NCI-H460 (cell line): ENCODE measurements around the gene DNAJB9.

DNA sequence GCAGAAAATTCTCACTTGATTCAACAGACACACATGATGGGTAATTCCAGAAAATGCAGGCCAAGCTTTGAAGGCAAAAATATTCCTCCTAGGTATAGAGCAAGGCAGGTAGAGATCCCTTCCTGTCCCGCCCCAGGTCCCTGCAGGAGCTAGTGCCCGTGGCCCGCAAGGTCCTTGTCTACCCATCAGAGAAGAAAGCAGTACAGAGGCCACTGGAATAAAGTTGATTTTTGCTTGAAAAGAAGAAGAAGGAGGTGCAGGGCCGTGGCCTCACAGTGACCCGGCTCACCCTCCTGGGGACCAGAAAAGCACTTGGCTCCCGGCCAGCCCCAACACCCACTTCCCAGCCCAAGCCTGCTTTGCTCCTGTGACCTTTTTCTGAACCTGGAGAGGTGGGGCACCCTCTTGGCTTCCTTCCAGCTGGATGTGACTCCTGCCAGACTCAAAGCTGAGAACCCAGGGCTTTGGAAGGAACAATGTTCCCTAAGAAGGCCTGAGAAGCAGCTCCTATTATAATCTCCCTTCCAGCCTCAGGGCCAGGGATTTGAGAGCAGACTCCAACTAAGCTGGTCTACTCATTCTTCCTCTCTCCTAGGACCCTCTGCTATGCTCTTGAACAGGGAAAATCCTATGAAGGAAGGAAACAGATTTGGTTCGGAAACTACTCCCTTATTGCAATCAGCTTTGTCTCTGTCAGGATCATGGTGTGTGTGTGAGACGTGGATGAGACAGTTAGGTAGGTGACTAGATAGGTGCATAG, 6.1 kb upstream of the PIK3CG start:
RAMPAGE:
- cytosol, long total RNA: no peak
- long total RNA: no peak
- nucleus, long total RNA: no peak

RAMPAGE:
- cytosol, long total RNA: no peak
- long total RNA: no peak
- nucleus, long total RNA: no peak
These were observed 16.5 kb downstream of the PIK3CG start for GRCh38 chr7:106881595-106882038.

DNA sequence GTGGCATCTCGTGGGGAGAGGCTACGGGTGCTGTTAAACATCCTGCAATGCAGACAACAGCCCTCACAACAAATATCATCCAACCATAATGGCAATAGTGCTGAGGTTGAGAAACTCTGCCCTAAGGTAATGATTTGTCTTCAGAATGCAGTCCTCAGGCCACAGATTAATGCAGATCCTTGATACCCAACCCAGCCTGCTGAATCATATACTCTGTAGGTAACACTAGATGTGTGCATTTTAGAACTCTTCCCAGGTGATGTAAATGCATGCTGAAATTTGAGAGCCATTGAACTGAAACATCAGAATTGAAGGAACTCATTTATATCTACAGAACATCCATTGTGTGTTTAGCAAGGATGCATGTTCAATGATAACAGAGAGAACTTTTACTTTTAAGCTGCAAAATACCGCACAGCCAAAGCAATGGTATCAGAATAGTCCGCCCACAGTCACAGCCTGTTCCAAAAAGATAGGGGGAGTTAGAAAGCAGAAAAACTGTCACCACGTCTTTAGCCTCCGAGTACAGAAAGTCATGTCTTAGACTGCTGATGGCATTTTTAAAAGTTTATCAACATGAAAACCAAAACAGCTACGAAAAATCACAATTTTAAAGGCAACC, 66.1 kb upstream of the PRKAR2B start:
RAMPAGE:
- cytosol, long total RNA: no peak
- long total RNA: no peak
- nucleus, long total RNA: no peak

GRCh38 chr7:107167984-107168856, 583 bp upstream of the HBP1 start:
RAMPAGE:
- cytosol, long total RNA: no peak
- long total RNA: no peak
- nucleus, long total RNA: no peak

GRCh38 chr7:107169629-107170379, 1.0 kb downstream of the HBP1 start:
RAMPAGE:
- cytosol, long total RNA: no peak
- long total RNA: no peak
- nucleus, long total RNA: no peak

GRCh38 chr7:107506571-107507124, 36.8 kb downstream of the GPR22 start:
RAMPAGE:
- cytosol, long total RNA: no peak
- long total RNA: no peak
- nucleus, long total RNA: no peak

DNA sequence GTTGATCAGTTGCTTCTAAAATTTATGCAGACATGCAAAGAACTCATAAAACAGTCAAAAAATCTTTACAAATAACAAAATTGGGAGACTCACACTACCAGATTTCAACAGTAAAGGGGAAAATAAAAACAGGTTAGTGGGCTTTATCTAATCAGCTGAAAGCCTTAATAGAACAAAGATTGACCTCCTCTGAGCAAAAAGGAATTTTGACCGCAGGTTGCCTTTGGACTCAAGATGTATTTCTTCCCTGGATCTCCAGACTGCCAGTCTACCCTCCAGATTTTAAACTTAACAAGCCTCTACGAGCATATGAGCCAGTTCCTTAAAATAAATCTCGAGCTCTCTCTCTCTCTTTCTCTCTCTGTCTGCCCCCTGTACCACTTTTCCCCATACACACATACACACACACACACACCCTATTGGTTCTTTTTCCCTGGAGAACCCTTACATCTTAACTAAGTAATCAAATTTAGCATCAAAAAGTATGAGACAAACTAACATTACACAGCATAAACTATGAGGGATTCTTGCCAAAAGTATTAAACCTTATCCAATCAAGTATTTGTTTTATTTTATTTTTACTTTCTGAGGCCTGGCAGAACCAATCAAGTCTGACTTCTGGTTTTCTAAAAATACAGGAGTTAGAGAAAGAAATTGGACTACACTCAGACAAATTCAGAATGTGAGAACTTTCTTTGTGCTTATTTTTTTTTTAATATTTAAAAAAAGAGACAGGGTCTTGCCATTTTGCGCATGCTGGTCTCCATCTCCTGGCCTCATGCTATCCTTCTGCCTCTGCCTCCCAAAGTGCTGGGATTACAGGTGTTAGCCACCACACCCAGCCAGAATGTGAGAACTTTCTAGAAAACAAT, 11.4 kb downstream of the BCAP29 start:
RAMPAGE:
- cytosol, long total RNA: no peak
- long total RNA: no peak
- nucleus, long total RNA: no peak

GRCh38 chr7:107638570-107639390, 21.8 kb upstream of the SLC26A4 start:
RAMPAGE:
- cytosol, long total RNA: no peak
- long total RNA: no peak
- nucleus, long total RNA: no peak

GRCh38 chr7:107760908-107761496, 17.1 kb downstream of the CBLL1 start:
RAMPAGE:
- cytosol, long total RNA: no peak
- long total RNA: no peak
- nucleus, long total RNA: no peak

DNA sequence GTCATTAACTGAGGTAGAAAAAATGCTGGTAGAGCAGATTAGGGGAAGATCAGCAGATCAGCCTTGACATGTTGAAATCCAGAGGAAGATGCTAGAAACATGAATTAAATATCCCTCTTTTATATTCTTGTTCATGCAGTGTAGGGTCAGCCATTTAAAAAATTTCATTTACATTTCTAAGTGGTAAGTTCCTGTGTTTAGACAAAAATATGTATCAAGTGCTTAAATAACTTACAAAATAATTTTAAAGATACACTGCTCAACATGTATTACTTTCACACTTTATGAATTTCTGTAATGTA, 19.6 kb downstream of the CBLL1 start:
RAMPAGE:
- cytosol, long total RNA: no peak
- long total RNA: no peak
- nucleus, long total RNA: no peak

GRCh38 chr7:107999373-108000197, 3.4 kb downstream of the LAMB1 start:
RAMPAGE:
- cytosol, long total RNA: no peak
- long total RNA: no peak
- nucleus, long total RNA: no peak

DNA sequence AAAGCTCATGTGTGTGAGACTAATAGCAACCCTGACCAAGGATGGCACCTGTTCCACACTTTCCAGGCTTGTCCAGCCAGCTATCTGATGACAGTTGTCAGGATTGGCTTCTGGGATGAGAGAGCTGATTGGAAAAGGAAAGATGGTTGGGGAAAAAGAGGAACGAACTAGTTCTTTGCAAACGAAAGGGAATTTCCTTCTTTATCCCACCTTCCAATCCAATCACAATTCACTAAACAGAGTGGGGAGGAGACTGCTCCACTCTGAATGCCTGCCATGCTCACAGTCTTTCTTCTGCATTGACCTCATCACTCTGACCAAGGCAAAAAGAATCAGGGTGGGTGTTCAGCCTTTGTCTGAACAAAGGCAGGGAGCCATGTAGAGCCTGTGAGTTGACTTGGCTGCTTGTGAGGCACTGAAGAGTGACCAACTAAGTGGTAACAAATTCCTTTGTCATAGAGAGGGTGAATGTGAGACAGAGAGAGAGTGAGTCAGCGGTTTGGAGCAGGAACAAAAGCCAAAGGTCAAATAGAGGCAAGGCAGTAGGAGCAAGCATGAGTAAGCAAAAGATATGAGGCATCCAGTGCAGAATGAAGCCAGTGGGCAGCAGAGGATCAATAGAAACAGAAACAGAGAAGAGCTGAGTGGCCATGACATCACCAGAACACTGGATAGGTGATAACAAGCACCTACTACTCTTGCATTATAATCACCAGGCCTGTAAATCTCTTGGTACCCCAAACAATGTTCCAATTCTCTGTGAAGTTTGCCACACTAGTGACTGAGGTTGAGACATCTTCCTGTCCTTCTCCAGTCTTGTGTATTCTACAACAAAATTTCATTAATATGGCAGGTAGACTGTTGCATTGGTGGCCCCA, 116.0 kb upstream of the LAMB4 start:
RAMPAGE:
- cytosol, long total RNA: no peak
- long total RNA: no peak
- nucleus, long total RNA: no peak

RAMPAGE:
- cytosol, long total RNA: start-site peak on the plus strand at chr7:108569848-108569950, 378 and 106 reads in 2 replicates
- long total RNA: start-site peak on the plus strand at chr7:108569865-108569974, 534 and 697 reads in 2 replicates
- nucleus, long total RNA: start-site peak on the plus strand at chr7:108569871-108569963, 355 and 58 reads in 2 replicates
These were observed at the start of gene DNAJB9 for GRCh38 chr7:108569734-108570377. Gene DNAJB9, plus strand, starts transcription at chr7:108569874.

GRCh38 chr7:111315704-111316124, 224.8 kb downstream of the LRRN3 start:
RAMPAGE:
- cytosol, long total RNA: no peak
- long total RNA: no peak
- nucleus, long total RNA: no peak

DNA sequence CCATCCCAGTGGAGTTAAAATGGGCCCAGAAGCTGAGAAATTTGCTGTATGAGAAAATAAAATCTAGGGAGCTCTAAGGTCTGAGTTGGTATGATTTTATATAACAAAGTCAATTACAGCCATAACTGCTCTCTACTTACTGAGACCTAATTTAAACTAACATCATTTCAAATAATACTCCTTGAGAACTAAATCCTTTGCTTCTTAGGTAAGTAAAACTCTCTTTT, 133.3 kb upstream of the IMMP2L start:
RAMPAGE:
- cytosol, long total RNA: no peak
- long total RNA: no peak
- nucleus, long total RNA: no peak

RAMPAGE:
- cytosol, long total RNA: no peak
- long total RNA: no peak
- nucleus, long total RNA: no peak
These were observed 296.5 kb upstream of the IMMP2L start for GRCh38 chr7:111858646-111859356.

RAMPAGE:
- cytosol, long total RNA: no peak
- long total RNA: no peak
- nucleus, long total RNA: no peak
These were observed 119.4 kb downstream of the DOCK4 start for GRCh38 chr7:112086802-112087208.

GRCh38 chr7:112129711-112130503, 76.3 kb downstream of the DOCK4 start:
RAMPAGE:
- cytosol, long total RNA: no peak
- long total RNA: no peak
- nucleus, long total RNA: no peak

DNA sequence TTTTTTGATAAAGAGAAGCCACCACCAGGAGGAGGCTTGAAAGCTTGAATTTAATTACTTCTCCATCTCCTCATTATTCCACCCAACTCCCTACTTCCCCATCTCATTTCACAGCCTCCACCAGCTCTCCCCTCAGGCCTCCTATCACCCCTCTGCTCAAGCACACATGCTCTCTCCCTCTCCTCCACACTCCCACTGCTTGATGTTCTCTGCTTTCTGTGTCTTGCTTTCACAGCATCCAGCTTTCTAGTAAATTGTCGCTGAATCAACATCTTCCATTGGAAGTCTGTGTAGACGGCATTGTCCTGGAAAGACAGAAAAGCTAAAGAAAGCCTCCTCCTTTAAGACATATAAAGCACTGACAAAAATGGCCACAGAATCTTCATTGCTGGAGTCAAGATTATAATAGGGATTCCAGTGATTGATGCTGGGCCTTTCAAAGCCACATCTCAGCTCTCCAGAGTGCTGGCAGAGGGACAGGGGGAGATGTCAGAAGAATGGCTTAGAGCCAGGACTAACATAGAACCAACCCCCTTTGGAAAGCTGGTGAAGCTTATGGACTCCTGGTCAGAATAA, 58.3 kb downstream of the DOCK4 start:
RAMPAGE:
- cytosol, long total RNA: no peak
- long total RNA: no peak
- nucleus, long total RNA: no peak

DNA sequence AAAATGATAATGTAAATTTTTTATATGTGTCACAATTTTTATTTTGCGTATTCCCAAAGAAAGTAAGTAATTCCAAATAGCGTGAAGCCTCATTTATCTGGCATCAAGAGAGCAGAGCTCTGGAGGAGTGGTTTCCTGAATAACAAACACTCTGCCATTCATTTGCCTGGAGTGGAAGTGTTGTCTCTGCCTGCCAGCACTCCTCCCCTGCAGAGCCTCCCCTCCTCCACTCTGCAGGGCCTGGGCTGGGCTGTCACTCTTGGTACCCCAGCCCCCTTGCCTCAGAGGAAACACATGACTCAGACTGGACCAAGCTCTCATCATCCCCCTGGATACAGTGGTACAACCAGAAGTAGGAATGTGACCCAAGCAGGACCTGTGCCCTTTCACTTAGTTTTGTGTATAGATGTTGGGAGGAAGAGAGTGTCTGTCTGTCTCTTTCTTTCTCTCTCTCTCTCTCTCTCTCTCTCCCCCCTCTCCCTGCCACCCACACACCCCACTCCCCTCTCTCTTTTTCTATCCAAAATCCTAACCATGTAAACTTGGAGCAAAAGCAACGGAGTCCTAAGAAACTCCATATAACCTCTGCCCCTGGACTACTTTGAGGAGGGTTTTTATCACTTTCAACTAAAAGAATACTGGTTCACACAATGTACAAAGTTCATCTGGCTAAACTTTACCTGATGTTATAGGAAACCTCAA, 44.0 kb downstream of the DOCK4 start:
RAMPAGE:
- cytosol, long total RNA: no peak
- long total RNA: no peak
- nucleus, long total RNA: no peak